Osteocyte (in vitro differentiated cells): ENCODE measurements around a stretch of chr17.

DNA sequence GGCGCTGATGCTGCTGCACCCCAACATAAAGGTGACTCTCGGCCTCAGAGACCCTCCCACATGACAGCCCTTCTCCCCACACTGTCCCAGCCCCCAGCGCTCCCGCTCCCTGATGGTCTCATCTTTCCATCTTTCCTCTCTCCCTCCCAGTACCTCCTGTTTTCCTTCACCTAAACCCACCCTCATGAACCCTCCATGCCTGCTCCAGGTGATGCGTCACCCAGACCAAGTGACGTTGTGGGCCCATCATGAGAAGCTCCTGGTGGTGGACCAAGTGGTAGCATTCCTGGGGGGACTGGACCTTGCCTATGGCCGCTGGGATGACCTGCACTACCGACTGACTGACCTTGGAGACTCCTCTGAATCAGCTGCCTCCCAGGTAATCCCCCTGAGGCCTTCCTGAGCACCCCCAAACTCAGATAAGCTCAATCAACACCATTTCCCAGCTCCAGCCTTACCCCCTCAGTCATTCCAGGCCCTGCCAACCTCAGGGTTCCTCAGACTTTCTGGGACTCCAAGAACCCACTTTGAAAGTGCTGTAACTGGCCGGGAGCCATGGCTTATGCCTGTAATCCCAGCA is 8.7 kb downstream of the PLD2 start:
- PRO-cap: no peak

- PRO-cap: no peak
These were observed 1.8 kb downstream of the PFN1 start for GRCh38 chr17:4946415-4947118.

DNA sequence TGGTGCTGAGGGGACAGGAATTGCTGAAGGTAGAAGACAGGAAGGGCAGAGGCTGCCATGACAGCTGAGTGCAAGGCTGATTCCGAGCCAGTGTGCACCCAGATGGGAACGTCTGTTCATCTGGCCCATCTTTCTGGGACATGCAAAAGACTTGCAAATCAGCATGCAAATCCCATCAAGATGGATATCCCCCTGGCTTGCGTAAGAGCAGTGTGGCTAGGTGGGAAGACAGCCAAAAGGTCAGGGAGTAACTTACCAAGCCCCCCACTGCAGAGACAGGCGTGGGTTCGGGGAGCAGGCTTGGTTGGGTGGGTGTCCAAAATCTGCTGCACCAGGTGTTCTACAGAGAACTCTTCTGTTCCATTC is 6.5 kb downstream of the CAMTA2 start:
- PRO-cap: no peak

- PRO-cap: no peak
These were observed 11.4 kb downstream of the SLC52A1 start for GRCh38 chr17:5023354-5024679.

DNA sequence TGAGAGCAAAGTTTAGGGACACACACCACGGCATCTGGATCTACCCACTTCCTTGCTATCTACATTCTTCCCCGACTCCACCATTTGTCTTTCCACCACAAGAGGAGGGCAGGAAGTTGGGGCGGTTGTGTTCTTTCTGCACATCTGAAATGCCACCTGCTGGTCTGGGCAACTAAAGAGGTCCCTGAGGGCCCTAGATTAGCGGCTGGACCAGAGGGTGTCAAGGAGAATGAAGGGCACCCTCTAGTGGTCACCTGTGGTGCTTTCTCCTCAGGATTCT is 2.8 kb upstream of the SCIMP start:
- PRO-cap: no peak

GRCh38 chr17:5283553-5283872 is 1.4 kb downstream of the RABEP1 start:
- PRO-cap: no peak

GRCh38 chr17:5346585-5347531 is 64.8 kb downstream of the RABEP1 start:
- PRO-cap: no peak

DNA sequence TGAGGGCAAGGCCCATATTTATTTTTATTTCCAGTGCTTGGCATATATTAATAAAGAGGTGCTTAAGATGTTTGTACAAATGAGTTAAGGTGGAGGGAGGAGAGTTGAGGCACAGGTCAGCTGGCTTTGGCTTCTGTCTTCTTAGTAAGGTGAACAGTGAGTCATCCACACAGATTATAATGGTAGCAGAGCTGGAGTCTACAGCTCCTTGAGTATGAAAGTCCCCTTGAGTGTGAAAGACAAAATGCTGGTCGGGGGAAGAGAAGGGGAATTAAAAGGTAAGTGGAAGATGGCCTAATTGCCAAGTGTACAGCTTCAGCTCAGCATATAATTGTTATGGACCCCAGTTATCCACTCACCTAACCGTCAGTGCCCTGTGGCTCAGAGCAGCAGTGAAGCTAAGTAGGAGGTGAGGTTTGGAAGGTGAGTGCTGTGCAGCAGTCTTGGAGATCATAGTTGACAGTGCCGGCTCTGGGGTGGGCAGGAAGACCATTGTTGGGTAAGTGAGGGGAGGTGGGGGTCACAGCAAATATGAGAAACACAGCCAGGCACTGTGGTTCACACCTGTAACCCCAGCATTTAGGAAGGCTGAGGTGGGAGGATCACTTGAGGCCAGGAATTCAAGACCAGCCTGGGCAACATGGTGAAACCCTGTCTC is 8.2 kb downstream of the C1QBP start:
- PRO-cap: no peak

DNA sequence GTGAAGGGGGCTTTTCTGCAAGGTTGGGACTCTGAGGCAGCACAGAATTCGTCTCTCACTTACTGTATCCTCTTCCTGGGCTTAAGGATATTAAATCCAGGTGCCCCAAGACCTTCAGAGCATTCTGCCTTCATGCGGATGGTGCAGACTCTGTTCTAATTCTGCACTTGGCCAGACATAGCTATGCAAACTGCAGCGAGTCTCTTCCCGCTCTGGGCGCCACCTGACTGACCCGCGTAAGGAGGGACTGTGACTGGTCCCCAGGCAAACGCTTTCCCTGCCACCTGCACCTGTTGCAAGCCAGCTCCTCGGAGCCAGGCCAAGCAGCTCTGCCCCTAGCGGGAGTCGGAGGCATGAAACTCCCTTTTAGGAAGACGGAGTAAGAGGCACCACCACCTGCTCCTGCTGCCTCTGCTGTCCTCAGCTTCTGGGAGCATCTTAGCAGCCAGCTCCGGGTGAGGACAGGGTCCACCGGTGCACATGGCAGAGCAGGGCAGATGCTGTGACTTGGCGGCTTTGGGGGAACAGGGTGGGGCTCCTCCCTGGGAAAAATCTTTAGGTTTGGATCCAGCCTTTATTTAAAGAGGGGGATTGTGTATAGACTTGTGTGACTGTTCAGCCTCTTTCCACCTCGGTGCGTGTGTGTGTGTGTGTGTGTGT is 1.3 kb upstream of the WSCD1 start:
- PRO-cap: no peak

GRCh38 chr17:6071269-6071660 is 1.1 kb downstream of the WSCD1 start:
- PRO-cap: no peak

GRCh38 chr17:6079161-6079666 is 9.0 kb downstream of the WSCD1 start:
- PRO-cap: no peak

GRCh38 chr17:6231684-6232521 is 161.7 kb downstream of the WSCD1 start:
- PRO-cap: no peak

- PRO-cap: no peak
These were observed 2.6 kb upstream of the PITPNM3 start for GRCh38 chr17:6558853-6559548.

DNA sequence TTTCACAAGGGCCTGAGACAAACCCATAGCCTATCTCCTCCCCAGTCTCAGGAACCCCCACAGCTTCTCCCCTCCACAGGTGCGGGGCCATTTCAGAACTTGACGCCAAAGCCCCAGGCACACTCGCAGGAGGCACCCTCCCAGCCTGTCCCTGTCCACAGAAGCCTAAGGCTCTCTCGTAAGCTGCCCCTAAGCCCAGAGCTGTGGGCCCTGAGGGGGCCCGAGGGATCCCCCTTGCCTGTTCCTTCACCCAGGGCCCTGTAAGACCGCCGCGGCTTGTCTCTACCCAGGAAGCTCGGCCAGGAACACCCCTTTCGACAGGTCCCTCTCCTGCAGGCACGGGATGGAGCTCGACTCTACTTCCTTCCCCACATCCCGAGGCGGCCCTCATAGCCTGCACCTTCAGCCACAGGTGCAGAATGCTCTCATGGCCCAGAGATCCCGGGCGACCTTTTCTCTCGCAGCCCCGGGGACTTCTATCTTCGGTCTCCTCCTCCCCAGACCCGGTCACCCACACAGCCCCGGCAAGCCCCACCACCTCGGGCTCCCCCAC is 1.0 kb downstream of the KIAA0753 start:
- PRO-cap: no peak

DNA sequence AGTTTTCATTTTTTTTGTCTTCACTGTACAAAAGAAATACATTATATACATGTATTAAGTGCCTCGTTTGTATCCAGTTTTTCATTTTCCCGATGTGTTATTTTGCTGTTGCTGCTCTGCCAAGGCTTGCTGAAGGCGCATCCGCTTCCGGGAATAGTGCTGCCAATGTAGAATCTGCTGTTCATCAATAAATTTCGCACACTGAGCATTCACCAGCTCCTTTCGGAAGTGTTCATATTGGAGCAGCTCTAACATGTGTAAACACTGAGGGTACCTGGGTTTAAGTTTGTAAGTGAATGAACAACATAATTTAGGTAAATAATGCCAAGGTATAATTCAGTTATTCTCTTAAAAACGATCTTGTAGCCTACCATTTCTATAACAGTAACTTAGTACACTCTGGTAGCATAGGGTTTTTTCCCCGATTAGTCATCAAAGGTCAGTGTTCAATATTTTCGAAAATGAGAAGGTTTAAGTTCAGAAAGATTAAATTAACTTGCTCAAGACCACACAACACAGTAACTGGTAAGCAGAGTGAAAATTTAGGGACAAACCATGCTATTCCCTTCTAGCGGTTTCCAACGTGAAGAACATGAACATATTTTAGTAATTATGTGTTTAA is 3.6 kb downstream of the TXNDC17 start:
- PRO-cap: no peak

DNA sequence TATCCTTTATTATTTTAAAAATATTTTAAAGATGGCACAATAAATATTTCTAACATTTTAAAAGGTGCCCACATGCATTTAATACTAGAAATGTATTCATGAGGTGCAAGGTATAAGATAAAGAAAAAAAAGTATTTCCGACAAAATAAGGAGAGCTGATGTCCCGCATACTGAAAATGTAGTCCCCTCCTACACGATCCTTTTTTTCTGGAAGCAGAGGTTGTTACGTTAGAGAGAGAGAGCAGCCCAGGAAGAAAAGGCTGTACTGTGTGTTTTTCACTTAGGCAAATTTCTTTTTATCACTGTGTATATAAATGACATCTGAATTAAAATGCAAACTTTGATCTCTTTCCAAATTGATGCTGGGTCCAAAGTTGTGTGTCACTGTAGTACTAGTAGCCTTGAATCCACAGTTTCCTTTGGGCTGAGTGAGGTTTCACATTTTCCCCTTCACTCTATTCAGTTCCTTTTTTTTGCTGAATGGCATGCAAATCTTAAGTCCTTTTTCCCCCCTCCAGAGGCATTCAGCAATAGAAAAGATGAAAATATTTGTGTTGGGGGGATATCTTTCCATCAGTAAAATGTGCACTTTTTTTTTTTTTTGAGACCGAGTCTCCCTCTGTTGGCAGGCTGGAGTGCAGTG is 7.6 kb upstream of the SLC13A5 start:
- PRO-cap: no peak

- PRO-cap: no peak
These were observed 2.9 kb upstream of the XAF1 start for GRCh38 chr17:6752864-6753507.

DNA sequence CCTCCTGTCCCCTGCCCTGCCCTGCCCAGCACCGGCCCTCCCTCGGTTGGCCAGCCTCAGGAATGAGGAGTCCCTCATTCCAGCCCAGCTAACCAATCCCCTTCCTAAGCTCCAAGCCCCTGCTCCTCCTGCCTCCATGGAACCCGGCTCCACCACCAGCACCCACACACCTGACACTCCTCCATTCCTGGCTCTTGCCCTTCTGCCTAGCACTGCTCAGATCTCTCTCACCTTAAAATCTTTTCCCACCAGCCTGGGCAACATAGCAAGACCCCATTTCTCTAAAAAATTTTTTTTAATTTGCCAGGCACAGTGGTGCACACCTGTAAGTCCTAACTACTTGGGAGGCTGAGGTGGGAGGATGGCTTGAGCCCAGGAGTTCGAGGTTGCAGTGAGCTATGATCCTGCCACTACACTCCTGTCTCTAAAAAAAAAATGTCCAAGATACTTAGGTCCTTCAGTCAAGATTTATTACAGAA is 1.9 kb downstream of the ASGR2 start:
- PRO-cap: no peak

GRCh38 chr17:7116327-7116847 is 1.8 kb upstream of the ASGR2 start:
- PRO-cap: no peak

GRCh38 chr17:7121280-7121808 is 6.7 kb upstream of the ASGR2 start:
- PRO-cap: no peak